ENCODE measurements around the genes ENSG00000188897 and GSPT1.

DNA sequence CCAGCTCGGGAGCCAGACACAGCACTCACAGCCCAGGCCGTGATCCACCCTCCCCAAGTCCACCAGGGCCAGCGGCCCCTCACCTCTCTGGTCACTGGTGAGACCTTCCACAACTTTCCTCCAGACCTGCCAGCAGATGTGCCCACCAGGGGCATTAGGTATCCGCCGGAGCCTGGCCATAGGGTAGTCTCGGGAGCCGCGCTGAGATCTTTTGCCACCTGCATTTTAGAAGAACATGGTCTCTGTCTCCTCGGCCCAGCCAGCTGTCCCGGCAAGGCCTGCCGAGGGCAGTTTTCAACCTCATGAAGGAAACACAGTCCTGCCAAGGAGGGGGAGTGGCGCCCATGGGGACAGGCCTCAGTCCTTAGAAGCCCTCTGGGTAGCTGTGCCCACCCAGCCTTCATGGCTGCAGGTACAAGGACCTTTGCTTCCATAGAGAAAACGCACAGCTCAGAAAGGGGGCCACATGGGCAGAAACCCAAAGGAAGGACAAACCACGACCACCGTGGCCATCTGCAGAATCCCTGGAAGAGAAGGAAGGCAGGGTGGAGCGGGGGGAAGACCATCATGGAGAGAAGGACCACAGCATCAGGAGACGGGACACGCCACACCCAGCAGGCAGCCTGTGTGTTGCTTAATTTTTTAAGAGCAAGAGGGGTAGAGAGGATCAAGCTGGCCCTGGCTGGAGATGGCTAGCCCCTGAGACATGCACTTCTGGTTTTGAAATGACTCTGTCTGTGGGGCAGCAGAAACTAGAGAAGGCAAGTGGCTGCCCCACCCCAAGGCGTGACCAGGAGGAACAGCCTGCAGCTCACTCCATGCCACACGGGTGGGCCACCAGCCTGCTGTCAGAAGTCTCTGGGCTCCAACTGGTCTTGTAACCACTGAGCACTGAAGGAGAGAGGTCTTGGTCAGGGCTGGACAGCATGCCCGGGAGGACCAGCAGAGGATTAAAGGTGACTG is 75.8 kb downstream of the SOCS1 start:
- PRO-cap = no peak
- RAMPAGE, long total RNA, 2 experiments = no peak in any of the 2 experiments

DNA sequence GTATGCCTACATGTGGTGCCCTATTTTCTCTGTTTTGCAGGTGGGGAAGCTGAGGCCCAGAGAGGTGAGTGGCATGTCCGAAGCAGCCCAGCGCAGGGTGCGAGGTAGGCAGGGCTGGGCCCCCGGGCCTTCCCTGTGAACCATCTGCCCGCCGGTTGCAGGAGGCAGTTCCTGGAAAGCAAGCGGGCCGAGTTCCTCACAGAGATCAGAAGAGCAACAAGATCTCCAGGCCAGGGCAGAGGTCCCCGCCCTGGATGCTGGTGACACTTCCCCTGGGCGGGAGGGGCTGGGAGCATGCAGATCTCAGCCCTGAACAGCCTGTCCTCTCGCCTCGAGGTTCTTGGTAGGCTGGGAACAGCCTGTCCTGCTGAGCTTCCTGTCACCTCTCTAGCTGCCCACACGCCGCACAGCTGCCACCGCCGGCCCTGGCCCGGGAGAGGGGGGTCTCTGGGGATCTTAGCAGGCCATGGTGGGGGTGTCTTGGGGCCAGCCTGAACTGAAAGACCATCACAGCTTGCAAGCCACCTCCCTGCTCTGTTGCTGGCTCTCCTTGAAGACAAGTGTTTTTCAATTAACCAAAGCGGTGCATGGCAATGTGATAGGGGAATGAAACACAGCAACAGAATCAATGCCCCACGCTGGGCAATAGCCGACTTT is 31.8 kb downstream of the SOCS1 start:
- PRO-cap = bidirectional peak, plus-strand start at position 379 of the sequence, minus-strand start at position 207 of the sequence
- RAMPAGE, long total RNA, 2 experiments = no peak in any of the 2 experiments

GRCh38 chr16:11251919-11252869 is 3.8 kb downstream of the SOCS1 start:
- PRO-cap = unidirectional peak, minus-strand start at chr16:11252122
- RAMPAGE, long total RNA, 2 experiments = no peak in any of the 2 experiments

DNA sequence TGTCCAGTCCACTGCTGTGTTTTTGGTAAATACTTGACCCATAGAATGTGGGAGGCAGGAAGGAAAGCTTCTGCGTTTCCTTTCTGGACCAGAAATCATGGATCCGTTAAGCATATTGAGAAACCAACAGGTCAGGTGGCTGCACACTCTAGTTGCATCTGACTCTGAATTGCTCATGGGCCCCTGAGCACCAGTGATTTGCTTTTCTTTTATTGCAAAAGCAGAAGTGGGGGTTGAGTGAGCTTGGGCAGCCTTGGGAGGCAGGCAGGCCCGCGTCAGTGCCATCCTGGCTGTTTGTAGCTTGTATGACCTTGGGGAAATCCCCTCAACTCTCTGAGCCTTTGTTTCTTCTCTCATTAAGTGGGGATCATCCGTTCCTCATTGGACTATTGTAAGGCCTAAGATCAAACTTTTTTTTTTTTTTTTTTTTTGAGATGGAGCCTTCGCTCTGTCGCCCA is 25.3 kb downstream of the RMI2 start:
- PRO-cap = no peak
- RAMPAGE, long total RNA, 2 experiments = no peak in any of the 2 experiments

DNA sequence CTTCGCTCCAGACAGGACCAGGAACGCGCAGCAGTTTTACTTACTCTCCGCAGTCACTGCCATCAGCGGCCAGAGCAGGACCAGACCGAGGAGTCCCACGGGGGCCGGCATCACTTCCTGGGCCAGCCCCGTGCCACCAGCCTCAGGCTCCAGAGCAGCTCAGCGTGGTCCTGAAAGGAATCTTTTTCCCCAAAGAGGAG is at the start of gene ENSG00000188897:
Gene ENSG00000188897, minus strand, starts transcription at position 183 of the 200 bp plus-strand sequence.
- PRO-cap = no peak
- RAMPAGE, long total RNA, 2 experiments = no peak in any of the 2 experiments

- PRO-cap = no peak
- RAMPAGE, long total RNA, 2 experiments = no peak in any of the 2 experiments
Observed at GRCh38 chr16:11540868-11541231, 13.8 kb upstream of the ENSG00000188897 start.

DNA sequence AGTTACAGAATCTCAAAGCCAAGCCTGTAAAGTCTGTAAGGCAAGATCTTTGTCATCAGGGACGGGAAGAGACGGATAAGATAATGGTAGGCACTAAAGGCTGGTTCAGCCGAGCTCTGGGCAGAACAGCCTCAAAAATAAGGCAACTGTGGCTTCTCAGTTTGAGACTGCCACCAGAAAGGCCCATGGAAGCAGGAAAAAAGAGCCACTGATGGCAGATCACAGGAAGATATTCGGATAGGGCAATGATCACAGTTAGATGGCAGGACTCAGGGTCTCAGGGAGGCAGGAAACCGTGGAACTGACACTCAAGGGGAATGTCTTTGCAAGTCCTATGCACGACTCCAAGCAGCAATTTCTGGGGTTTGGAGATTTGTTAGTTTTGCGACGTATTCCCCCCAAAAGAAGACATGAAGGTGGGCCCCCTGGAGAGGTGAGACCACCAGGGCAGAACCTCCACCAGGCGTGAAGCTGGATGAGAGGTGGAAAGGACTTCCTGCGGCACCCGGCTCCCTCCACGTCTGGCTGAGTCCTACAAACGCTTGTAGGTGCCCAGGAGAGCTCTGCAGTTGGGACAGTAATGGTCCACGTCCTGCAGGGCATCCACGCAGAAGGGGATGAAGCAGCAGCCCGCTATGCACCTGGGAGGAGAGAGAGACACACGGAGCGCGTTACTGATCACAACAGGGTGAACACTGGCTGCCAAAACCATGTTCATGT is 22.2 kb upstream of the ENSG00000188897 start:
- PRO-cap = no peak
- RAMPAGE, long total RNA, 2 experiments = no peak in any of the 2 experiments

- PRO-cap = no peak
- RAMPAGE, long total RNA, 2 experiments = no peak in any of the 2 experiments
Observed at GRCh38 chr16:11551737-11552358, 24.8 kb upstream of the ENSG00000188897 start.

GRCh38 chr16:11553435-11554022 is 26.5 kb upstream of the ENSG00000188897 start:
- PRO-cap = no peak
- RAMPAGE, long total RNA, 2 experiments = no peak in any of the 2 experiments

- PRO-cap = no peak
- RAMPAGE, long total RNA, 2 experiments = no peak in any of the 2 experiments
Observed at GRCh38 chr16:11556271-11556593, 29.2 kb upstream of the ENSG00000188897 start.

GRCh38 chr16:11557704-11558323 is 28.9 kb downstream of the LITAF start:
- PRO-cap = no peak
- RAMPAGE, long total RNA, 2 experiments = no peak in any of the 2 experiments

DNA sequence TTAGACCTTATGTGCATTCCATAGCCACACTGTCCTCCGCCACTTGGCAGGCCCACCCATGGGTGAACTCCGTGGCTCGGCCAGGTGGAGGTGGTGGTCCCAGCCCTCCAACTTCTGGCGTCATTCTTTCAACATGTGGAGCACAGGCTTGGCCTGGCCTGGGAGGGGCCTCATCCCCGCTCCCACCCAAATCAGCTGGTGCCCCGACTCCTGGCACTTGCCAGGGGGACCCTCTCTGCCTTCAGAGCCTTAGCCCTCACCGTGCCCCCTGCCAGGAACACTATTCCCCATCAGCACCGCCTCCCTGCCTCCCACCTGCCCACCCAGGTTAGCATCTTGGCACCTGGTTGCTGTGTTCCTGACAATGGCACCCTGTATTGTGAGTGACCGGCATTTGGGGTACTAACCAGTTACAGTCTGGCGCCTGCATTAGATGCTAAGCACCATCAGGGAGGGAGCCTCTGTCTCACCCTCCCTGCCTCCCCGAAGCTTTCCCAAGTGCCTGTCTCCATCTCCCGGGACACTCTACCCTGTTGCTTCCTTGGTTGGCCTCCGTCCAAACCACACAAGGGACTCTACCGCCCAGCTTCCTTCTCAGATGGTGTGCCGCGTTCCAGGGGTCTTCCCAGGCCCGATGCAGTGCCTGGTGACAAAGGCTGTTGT is 6.4 kb downstream of the SNN start:
- PRO-cap = no peak
- RAMPAGE, long total RNA, 2 experiments = no peak in any of the 2 experiments

DNA sequence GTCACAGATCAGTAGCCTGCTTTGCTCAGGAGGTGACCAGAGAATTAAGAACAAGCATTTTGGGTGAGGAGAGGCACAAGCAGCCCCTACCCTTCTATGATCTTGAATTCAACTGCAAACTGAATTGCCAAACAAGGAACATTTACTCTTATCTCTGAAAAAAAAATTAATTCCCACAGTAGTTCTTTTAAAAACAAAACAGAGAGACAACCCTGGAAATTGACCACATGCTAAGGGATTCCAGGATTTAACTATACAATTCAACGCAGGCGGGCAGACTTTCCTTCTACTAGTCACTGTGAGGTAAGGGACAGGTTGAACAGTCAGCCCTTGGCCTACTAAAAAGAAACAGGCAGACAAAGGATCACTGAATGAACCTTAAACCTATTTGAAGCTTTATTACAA is 11.8 kb downstream of the TXNDC11 start:
- PRO-cap = no peak
- RAMPAGE, long total RNA, 2 experiments = no peak in any of the 2 experiments

DNA sequence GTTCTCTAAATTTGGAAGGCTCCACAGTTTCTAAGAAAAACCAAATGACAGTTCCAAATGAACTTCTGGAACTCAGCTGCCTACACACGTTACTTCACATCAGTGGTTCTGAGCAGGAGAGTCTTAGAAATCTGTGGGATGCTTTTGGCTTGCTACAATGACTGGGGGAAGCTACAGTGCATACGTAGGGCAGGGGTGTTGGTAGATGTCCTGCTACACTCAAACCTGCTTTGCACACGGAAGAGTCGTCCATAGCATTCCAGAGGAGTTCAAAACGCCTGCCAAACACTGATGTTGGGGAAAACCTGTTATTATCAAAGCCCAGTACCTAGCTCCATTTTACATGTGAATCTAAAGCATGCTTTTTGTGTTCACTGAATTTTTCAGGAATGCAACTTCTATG is 7.9 kb downstream of the TXNDC11 start:
- PRO-cap = no peak
- RAMPAGE, long total RNA, 2 experiments = no peak in any of the 2 experiments

- PRO-cap = no peak
- RAMPAGE, long total RNA, 2 experiments = no peak in any of the 2 experiments
Observed at GRCh38 chr16:11783273-11784322, 13.5 kb downstream of the ZC3H7A start.

DNA sequence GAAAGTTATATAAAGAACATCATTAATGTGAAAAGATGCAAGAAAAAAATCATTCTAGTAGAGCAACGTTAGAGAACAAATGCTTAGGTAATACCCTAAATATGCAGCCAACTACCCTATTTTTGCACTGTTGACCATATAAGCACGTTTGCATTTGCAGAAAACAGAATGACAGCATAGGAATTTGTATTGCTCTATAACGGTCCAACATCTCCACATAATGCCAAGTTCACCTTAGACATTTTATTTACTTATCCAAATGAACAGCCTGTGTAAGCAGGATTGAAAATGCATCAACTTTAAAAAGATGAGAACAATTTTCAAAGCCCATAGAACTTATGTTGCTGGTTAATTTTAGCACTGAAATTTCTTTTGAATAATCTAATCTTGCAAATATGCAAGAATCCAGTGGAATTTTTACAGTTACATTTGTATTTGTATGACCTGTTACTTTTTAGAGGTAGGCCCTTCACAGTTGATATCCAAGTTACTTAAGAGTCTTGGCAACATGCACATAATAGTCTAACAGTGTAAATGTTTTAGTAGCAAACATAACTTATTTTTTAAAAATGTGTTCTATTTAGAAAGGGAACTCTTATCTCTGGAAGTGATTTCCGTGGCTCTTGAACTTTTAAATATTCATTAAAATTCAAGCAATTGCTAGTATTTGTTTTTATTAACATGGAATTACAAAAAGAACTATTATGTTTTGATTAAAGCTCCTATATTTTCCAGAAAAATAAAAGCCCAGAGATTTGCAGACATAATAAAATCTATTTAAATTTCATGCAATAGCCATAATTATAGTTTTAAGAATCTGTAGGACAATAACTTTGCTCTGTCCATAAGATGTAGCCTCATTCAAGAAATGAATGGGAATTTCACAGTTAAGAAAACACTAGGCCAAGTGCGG is 19.3 kb upstream of the RSL1D1 start:
- PRO-cap = no peak
- RAMPAGE, long total RNA, 2 experiments = no peak in any of the 2 experiments

GRCh38 chr16:11914528-11915588 is 898 bp downstream of the GSPT1 start:
- PRO-cap = unidirectional peak, plus-strand start at chr16:11914839; bidirectional peak, plus-strand start at chr16:11914891, minus-strand start at chr16:11914862
- RAMPAGE, long total RNA, 2 experiments = no peak in any of the 2 experiments

GRCh38 chr16:11915838-11916398 is at the start of gene GSPT1:
Gene GSPT1, minus strand, starts transcription at chr16:11915956.
- PRO-cap = bidirectional peak, plus-strand start at chr16:11916270, minus-strand start at chr16:11915944
- RAMPAGE, long total RNA, 2 experiments = start-site peak on the minus strand in 1 of 2 experiments, at chr16:11915902-11915950 at its widest, 301 reads per replicate

GRCh38 chr16:11977449-11978145 is 1.1 kb downstream of the SNX29 start:
- PRO-cap = bidirectional peak, plus-strand start at chr16:11977928, minus-strand start at chr16:11977718
- RAMPAGE, long total RNA, 2 experiments = no peak in any of the 2 experiments

DNA sequence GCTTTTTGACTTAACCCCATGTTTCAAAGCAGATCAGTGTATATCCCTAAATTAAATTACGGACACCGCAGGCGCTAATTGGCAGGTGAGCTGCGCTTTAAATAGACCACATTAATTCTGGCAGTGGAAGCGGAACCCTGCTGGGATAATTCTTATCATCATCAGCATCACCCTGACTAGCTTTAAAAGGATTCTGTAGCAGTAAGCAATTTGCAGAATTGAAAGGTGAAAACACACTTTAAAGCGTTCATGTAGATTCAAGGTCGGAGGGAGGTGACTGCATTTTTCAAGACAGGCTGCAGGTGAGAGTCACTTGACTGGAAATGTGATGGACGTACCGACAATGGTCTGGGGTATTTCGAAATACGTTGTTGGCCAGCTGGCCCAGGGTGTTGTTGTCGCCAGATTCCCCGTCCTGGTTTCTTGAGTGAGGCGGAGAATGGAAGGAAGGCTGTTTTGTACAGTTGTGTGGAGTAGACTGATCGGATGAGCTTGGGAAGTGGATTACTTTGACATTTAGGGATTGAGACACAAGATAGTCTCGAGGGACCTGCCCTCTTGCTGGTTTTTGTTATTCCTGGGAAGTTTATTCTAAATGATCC is 62.1 kb downstream of the SNX29 start:
- PRO-cap = no peak
- RAMPAGE, long total RNA, 2 experiments = no peak in any of the 2 experiments

Data from body of pancreas (tissue), 2 donors.